Panc1 (cell line): ENCODE results near the genes PDRG1, XKR7 and CCM2L.

DNA sequence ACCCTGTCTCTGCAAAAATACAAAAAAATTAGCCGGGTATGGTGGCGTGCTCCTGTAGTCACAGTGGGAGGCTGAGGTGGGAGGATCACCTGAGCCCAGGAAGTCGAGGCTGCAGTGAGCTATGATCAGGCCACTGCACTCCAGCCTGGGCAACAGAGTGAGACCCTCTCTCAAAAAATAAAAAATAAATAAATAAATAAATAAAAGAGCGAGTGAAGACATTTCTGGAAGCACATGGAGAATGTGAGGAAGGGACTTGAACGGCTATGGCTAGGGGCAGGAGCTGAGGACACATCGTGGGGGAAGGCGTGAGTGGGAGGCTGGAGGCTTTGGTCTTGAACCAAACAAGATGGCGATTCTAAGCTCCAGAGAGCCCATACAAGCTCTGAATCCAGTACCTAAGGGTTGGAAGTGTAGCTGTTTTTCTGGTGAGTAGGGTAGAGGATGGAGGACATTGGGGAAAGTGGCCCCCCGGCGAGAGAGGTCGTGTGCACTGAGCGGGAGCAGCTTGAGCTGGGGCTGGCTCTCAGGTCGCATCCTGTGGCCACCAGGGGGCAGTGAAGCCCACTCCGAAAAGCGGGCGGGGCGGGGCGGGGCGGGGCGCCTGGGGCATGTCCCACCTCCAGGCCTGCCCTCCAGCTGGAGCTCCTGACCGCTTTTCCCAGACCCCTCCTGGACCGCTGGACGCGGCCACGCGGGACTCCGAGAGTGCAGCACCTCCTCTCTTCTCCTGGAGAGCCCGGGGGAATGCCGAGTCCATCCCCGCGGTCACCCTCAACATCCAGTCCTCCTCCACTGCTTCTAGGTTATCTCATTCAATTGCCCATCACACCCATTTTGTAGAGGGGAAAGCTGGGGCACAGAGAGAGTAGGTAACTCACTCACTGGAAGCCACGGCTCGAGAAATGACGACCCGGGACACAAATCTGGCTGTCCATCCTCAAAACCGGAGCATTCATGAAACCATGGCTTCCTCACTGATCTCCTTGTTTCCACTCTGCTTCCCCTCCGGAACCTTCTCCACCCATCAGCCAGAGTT is 23.8 kb downstream of the COX4I2 start:
- RRBS, 2 experiments, result 0% methylated on average over 1 of the region's 37 CpGs; no CpG with 5 or more reads in 1 of the 2 experiments

GRCh38 chr20:31717578-31718337 is 4.9 kb downstream of the BCL2L1 start:
- RRBS, 2 experiments, result no CpG with 5 or more reads among the region's 7 CpGs

- RRBS, 2 experiments, result 1 to 5% methylated on average over 20 of the region's 71 CpGs
Observed at GRCh38 chr20:31951073-31952407, at the start of gene PDRG1. TSS of gene PDRG1 (minus strand) at chr20:31952046.

DNA sequence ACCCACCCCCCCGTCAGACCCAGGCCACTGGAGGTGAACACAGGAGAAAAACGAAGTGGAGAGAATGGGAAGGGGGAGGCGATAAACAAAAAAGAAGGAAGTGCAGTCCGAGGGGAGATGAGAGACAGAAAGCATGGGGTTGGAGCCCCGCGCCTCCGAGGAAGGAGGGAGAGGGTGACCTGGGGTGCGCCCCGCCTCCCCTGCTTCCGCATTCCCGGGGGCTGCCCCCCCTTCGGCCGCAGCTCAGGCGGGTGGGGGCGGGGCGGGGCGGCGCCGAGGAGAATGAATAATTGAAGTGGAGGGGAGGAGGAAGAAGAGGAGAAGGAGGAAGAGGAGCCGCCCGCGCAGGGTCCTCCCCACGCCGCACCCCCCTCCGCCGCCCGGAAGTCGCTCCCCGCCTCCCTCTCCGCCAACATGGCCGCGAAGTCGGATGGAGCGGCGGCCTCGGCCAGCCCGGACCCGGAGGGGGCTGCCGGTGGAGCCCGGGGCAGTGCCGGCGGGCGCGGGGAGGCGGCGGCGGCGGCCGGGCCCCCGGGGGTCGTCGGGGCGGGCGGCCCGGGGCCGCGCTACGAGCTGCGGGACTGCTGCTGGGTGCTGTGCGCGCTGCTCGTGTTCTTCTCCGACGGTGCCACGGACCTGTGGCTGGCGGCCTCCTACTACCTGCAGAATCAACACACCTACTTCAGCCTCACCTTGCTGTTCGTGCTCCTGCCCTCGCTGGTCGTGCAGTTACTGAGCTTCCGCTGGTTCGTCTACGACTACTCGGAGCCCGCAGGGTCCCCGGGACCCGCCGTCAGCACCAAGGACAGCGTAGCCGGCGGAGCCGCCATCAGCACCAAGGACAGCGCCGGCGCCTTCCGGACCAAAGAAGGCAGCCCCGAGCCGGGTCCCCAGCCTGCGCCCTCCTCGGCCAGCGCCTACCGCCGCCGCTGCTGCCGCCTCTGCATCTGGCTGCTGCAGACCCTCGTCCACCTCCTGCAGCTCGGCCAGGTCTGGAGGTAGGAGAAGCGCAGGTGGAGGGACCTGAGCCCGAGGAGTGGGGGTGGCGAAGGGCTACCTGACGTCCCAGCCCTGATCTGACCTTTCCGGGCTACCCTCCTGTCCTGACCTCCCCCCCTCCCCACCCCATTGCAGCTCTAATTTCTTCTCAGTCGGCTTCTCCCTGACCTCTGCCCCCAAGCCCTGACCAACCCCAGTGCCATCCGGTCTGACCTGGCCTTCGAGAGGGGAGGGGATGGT is at the start of gene XKR7:
XKR7 (plus strand) TSS at position 390 of the 1,239 bp plus-strand sequence.
- RRBS, 2 experiments, result 24 to 33% methylated on average over 12 to 13 of the region's 104 CpGs

DNA sequence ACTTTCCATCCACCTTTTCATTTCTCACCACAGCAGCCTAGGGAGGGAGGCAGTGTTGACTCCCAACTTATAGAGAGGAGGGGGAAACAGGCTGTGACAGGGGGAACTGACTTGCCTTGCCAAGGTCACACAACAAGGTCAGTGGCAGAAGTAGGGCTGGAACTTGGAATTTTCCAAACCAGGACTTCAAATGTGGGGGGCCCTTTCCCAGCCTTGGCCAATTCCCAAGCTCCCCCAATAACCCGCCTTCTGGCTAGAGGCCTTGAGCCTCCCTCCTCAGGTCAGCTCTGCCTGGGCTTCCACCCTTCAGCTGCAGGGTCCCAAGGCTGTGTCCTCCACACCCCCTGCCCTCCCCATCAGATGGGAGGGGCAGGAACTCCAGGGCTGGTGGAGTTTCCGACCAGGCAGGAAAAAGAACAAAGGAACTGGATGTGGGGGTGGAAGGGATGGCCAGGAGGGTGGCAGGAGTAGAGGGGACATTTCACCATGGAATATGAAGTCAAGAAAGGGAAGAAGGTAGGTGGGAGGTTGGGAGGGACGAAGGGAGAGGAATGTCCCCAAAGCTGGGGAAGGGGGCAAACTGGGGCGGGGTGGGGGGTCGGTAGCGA is at the start of gene CCM2L:
CCM2L (plus strand) TSS at position 470 of the 608 bp plus-strand sequence.
- RRBS, 2 experiments, result no CpG with 5 or more reads among the region's 6 CpGs

- RRBS, 2 experiments, result 1 to 6% methylated on average over 35 to 50 of the region's 75 CpGs
Observed at GRCh38 chr20:32018966-32019859, 9.0 kb downstream of the CCM2L start.

DNA sequence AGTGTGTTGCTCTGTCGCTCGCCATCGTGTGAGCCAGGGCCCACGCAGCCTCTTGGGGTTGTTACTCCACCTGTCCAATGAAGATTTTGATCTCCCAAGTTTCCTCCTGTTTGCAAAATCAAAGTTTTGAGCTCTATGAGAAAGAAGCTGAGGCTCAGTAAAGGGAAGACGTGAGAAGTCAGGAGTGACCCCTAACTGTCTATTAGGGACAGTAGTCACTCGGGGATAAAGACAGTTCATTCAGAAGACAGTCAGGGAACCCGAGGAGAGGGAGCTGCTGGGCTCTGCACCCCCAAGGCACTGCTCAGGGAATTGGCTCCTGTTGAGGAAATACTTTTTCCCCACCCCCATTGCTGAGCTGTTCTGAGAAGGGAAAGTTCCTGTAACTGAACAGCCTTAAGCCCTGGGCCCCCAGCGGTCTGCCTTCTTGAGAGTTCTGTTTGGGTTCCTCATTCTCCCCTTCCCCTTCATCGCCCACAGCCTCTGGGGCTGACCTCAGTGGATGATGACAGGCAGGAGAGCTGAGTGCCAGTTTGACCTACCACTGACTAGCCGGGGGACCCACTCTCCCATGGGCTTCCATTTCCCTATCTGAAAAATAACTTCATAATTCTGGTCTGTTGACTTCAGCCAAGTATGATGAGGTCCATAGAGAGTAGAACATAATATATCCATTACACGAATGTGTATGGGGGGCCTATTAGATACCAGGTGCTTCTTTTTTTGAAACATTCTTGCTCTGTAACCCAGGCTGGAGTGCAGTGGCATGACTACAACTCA is 10.7 kb downstream of the HCK start:
- RRBS, 2 experiments, result no CpG with 5 or more reads among the region's 11 CpGs

- RRBS, 2 experiments, result no CpG with 5 or more reads among the region's 21 CpGs
Observed at GRCh38 chr20:32109870-32110701, 572 bp downstream of the TM9SF4 start.

DNA sequence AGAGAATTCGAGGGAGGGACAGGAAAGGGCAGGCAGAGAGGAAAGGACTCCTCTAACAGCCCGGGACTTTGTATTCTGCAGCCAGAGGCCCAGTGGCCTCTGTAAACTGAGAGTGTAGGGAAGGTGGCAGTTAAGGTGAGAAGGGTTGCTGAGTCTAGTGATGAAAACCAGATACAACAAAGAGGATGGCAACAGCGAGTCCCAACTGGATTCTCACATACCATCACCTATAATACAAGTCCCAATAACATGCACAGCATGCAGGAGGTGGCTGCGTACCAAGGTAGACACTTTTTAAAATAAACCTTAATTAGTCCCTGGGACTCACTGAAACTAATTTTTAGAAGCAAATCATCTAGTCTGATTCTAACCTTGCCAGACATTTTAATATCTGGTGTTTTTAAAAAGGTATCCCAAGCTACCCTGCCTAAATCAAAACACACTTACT is 13.4 kb downstream of the PLAGL2 start:
- RRBS, 2 experiments, result 100% methylated on average over 1 of the region's 4 CpGs; no CpG with 5 or more reads in 1 of the 2 experiments

DNA sequence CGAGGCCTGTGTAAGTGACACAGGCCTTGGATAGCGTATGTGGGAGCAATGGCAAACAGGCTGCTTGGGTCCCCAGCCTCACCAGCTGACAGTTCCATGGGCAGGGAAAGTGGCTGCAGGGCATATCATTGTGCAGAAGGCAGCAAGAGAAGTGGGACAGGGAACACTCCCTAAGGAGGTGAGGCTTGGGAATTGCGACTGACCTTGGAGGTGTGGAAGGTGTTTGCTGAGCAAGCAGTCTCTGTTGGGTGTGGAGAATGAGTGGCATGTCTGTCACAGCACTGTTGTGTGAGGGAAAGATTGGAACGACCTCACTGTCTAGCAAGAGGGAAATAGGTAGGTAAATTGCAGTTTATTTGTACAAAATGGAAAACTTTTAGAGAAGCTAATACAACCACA is 16.8 kb downstream of the POFUT1 start:
- RRBS, 2 experiments, result no CpG with 5 or more reads among the region's 4 CpGs

- RRBS, 2 experiments, result no CpG with 5 or more reads among the region's 5 CpGs
Observed at GRCh38 chr20:32249345-32249752, 28.1 kb upstream of the KIF3B start.

DNA sequence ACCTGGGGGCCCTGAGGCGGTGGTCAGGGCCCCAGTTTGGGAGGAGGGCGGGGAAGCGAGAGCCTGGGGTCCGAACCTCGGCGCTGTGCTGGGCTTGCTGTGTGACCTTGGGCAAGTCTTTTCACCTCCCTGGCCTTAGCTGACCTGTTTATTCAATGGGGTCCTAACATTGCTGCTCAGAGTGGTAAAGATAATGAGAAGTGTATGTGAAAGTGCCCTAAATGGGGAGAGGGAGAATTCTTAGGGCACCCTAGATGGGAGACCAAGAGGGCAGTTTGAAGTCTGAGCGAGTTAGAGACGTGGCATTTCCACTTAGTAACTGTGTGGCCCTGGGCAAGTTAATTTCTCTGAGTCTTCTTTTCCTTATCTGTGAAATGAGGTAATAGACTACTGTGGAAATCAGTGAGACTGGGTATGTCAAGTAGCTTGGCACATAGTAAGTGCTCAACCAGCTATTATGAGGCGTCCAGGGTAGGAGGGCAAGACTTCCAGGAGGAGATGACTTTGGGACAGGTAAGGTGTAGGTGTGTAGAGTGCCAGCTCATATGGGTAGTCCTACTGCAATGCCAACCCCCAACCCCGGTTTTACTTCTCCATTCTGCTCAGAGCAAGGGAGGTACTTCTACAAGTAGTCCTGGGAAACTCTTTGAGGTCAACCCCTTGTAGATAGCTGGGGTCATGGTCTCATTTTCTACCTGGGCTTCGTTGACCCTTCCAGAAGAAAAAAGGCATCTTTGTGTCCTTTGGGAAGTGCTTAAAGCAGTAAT is 727 bp downstream of the KIF3B start:
- RRBS, 2 experiments, result no CpG with 5 or more reads among the region's 11 CpGs

- RRBS, 2 experiments, result no CpG with 5 or more reads among the region's 4 CpGs
Observed at GRCh38 chr20:32285525-32286346, 8.3 kb downstream of the KIF3B start.

- RRBS, 2 experiments, result 2 to 4% methylated on average over 26 of the region's 80 CpGs
Observed at GRCh38 chr20:32358376-32358942, 328 bp downstream of the ASXL1 start.

DNA sequence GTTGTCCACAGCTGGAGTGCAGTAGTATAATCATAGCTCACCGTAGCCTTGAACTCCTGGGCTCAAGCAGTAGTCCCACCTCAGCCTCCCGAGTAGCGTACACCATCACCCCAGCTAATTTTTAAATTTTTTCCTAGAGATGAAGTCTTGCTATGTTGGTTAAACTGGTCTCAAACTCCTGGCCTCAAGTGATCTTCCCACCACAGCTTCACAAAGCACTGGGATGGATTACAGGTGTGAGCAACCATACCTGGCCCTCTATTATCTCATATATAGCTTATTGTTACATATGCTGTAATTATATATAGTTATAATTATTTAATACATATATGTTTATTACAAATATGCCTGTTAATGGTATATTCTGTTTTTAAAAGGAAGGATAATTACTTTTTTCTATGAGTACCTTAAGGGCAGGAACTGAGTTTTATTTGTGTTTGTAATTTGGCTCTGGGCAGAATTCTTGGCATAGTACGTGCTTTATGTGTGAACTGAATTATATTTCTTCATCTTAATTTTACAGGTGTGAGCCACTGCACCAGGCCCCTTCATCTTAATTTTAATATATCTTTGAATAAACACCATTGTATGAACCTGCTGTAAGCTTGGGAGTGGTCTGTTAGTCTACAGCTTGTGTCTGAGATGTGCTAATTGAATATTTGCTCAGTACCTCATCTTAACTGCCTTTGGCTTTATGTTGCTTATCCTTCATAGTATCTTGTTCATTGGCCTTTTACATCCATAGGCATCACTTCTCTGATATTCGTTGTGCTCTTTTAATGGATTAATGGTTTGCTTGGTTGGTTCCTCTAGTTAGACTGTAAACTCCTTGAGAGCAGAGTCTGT is 13.7 kb downstream of the ASXL1 start:
- RRBS, 2 experiments, result no CpG with 5 or more reads among the region's 5 CpGs

- RRBS, 2 experiments, result 91 to 96% methylated on average over 1 of the region's 14 CpGs
Observed at GRCh38 chr20:32433358-32433822, 75.3 kb downstream of the ASXL1 start.

GRCh38 chr20:32457884-32458811 is 100.0 kb downstream of the ASXL1 start:
- RRBS, 2 experiments, result no CpG with 5 or more reads among the region's 12 CpGs

- RRBS, 2 experiments, result 94% methylated on average over 1 of the region's 16 CpGs
Observed at GRCh38 chr20:32462810-32463496, 104.8 kb downstream of the ASXL1 start.

DNA sequence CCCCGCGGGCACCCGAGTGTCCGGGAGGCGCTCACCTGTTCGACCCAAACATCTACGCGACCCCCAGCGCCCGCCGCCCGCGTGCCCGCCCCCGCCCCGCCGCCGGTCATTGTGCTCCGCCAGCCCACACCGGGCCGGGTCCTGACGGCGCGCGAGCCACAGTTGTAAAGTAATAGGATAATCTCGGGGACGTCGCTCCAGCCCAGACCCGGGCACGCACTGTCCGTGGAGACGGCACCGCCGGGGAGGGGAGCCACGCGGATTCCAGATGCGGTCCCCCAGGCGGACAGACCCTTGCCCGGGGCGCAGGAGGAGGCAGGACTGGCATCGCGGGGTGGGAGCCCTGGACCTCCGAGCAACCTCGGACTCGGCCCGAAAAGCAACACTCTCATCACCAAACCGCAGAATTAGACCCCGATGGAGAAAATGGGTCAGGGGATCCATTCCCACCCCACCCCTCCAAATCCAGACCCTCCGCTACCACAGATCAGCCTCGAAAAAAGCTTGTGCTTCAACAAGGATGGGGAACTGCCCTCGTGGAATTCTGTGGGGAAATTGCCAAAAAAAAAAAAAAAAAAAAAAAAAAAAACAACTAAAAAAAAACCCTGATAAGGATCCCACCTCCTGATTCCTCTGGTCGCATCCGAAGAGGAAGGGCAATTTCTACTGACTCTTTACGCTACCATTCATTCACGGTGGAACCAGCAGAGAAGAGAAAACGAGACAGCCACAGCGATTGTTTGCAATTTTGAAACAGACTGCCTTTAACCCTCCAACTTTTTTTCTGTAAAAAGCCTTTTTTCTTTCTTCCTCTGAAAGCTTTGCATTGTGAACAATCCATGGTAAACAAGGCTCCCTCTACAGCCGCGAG is 100.4 kb downstream of the NOL4L start:
- RRBS, 2 experiments, result 2 to 6% methylated on average over 28 to 31 of the region's 59 CpGs

- RRBS, 2 experiments, result no CpG with 5 or more reads among the region's 12 CpGs
Observed at GRCh38 chr20:32513248-32513693, 71.9 kb downstream of the NOL4L start.